Brain (tissue), 1 donor: ENCODE results near the genes DRG1, RFPL2 and RFPL3.

DNA sequence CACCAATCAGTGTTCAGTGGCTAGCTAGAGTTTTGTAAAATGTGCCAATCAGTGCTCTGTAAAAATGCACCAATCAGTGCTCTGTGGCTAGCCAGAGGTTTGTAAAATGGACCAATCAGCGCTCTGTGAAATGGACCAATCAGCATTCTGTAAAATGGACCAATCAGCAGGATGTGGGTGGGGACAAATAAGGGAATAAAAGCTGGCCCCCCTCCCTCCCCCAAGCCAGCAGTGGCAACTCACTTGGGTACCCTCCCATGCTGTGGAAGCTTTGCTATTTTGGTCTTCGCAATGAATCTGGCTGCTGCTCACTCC is 5.5 kb upstream of the DRG1 start:
- RRBS = no CpG with 5 or more reads among the region's 2 CpGs

GRCh38 chr22:31399240-31400079 is at the start of gene DRG1:
DRG1 (plus strand) TSS chr22:31399604.
- RRBS = no CpG with 5 or more reads among the region's 71 CpGs

DNA sequence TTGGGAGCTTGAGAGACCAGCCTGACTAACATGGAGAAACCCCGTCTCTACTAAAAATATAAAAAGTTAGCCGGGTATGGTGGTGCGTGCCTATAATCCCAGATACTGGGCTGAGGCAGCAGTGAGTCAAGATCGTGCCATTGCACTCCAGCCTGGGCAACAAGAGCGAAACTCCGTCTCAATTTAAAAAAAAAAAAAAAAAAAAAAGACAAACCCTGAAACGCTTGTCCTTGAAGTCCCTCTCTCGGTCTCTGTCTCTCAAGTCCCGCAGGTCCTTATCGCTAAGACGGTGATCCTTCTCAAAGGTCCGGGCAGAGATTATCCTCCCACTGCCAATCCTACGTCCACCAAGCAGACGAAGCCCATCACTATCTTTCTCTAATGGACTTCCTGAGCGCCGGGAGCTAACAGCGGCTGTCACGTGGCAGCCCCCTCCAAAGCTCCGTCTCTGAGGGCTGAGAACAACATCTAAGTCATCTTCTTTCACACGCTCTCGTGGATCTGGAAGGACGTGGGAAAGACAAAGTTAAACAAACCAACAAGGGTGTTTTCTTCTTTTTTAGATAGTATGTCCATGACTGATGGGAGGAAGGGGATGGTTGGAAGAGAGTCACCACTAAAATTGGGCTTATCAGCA is 26.1 kb downstream of the EIF4ENIF1 start:
- RRBS = 92% methylated on average over 4 of the region's 22 CpGs

- RRBS = no CpG with 5 or more reads among the region's 10 CpGs
Observed at GRCh38 chr22:31497128-31497835, 946 bp downstream of the SFI1 start.

GRCh38 chr22:31922983-31923643 is 21.2 kb upstream of the YWHAH start:
- RRBS = no CpG with 5 or more reads among the region's 7 CpGs

DNA sequence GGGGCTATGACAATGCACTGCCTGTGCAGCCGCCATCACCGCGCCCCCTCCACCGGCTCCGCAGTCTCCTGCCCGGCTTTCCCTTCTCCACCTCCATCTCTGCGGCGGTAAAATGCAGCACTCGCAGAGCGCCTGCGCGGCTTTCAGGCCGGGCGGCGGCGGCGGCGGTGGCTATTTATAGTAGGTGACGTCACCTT is 256 bp upstream of the YWHAH start:
- RRBS = 2% methylated on average over 14 of the region's 19 CpGs

DNA sequence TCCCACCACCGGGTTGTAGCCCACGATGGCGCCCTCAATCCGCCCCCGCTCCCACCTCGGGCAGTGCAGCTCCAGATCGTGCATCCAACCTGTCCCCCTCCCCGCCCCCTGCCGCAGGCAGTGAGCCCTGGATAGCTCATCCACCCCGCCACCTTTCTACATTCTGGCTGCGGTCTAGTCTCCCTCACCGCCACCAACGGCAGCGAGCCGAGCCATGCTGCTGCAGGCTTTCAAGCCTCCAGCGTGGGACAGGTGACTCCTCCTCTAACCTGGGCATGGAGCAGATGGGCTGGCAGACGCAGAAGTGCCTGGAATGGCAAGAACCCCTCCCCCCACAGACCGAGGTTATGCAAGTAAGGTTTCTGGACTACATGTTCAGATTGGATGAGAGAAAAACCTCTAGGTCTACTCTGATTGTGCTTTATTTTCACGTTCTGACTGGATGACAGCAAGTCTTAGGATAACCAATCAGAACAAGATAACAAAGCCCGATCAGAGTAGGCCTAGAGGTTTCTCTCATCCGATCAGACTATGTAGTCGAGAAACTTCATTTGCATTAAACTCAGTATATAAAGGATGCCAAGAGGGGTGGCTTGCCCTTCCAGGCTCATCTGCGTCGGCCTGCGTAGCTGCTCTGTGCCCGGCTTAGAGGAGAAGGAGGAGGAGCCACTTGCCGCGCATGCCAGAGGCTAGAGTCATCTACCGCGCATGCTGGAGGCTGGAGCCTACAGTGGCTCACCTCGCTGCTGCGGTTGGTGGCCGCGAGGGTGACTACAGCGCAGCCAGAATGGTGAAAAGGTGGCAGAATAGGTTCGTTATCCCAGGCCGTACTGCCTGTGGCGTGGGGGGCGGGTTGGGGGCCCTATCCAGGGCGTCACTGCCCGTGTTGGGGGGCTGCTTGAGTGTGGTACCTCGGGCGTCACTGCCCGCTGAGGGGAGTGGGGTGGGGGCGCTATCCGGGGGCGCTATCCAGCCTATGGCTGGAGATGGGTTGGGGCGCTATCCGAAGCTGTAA is at the start of gene RFPL2:
Gene RFPL2, minus strand, starts transcription at position 636 of the 1,015 bp plus-strand sequence.
- RRBS = 44% methylated on average over 1 of the region's 49 CpGs

DNA sequence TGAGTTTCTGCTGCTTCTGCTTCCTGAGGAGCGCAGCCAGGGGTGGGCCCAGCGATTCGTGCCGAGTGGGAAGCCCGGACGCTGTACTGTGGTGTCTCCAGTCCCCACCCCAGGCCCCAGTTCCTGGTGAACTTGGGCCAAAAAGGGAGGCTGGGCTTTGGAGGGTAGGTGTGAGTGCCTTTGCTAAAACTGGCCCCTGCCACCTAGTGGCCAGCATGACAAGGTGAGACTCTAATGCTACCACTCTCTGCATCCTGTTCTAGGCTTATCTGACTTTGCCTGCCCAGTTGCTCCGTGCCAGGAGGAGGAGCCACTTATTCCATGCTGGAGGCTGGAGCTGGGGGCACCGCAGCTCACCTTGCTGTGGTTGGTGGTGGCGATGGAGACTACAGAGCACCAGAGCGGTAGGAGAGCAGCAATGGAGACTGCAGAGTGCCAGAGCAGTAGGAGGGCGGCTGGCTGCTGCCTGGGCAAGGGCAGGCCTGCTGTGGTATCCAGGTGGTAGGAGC is 2.1 kb upstream of the RFPL2 start:
- RRBS = 56% methylated on average over 4 of the region's 11 CpGs

DNA sequence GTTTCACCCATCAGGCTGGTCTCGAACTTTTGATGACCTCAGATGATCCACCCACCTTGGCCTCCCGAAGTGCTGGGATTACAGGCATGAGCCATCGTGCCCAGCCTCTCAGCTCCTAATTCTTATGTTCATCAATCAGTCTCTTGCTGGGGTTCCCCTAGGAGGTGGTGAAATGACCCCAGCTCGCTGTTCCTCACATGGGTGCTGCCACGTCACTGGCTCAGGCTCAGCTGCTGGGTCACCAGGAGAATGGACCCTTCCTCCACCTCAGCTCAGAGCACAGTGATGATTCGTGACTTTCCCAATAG is at the start of gene RFPL3:
Gene RFPL3, plus strand, starts transcription at position 207 of the 308 bp plus-strand sequence.
- RRBS = no CpG with 5 or more reads among the region's 6 CpGs

DNA sequence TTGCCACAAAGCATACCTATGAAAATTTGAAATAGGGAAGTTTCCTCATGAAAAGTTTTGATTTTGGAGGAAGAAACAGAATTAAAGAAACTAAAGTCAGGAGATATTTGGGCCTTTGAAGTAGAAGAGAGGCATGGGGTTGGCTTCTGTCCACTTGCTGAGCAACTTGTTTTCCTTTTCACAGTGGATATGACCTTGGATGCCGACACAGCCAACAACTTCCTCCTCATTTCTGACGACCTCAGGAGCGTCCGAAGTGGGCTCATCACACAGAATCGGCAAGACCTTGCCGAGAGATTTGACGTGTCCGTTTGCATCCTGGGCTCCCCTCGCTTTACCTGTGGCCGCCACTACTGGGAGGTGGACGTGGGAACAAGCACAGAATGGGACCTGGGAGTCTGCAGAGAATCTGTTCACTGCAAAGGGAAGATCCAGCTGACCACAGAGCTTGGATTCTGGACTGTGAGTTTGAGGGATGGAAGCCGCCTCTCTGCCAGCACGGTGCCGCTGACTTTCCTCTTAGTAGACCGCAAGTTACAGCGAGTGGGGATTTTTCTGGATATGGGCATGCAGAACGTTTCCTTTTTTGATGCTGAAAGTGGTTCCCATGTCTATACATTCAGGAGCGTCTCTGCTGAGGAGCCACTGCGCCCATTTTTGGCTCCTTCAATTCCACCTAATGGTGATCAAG is 2.5 kb downstream of the RFPL3 start:
- RRBS = no CpG with 5 or more reads among the region's 19 CpGs

DNA sequence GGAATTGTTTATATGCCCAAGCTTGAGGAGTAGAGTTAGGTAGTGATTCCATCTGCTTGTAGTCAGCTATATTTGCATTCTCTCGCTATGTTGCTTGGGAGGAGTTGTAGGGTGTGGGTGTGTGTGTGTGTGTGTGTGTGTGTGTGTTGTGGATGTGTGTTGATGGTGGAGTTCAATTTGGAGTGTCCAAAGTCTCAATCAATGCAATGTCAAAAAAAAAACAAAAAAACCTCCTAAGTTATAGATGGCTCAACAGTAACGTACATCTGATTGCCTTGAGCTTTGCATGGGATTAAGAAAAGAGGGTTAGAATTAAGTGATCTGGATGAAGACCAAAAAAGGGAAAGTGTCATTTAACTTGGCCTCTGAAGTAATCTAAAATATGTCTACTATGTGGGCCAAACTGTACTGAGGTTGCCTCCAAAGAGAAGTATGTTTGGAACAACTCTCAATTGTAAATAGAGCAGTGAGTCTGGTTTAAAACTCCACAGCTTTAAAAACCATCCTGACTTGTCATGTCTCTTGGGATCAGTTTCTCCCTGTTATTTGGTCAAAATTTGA is 11.5 kb upstream of the RTCB start:
- RRBS = no CpG with 5 or more reads among the region's 2 CpGs

DNA sequence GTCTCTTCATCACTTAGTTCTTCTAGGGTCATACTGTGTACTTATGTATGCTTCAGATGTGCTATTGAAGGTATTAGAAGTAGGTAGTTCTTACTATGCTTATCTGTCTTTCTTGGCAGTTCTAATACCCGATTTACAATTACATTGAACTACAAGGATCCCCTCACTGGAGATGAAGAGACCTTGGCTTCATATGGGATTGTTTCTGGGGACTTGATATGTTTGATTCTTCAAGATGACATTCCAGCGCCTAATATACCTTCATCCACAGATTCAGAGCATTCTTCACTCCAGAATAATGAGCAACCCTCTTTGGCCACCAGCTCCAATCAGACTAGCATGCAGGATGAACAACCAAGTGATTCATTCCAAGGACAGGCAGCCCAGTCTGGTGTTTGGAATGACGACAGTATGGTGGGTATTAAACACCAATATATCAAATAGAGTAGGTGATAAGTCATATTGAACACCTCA is 4.3 kb downstream of the FBXO7 start:
- RRBS = no CpG with 5 or more reads among the region's 3 CpGs

GRCh38 chr22:32483875-32484306 is 9.3 kb downstream of the FBXO7 start:
- RRBS = no CpG with 5 or more reads among the region's 3 CpGs

- RRBS = no CpG with 5 or more reads among the region's 9 CpGs
Observed at GRCh38 chr22:32591577-32592043, 117.0 kb downstream of the FBXO7 start.

- RRBS = no CpG with 5 or more reads among the region's 16 CpGs
Observed at GRCh38 chr22:32626949-32627488, 152.4 kb downstream of the FBXO7 start.

DNA sequence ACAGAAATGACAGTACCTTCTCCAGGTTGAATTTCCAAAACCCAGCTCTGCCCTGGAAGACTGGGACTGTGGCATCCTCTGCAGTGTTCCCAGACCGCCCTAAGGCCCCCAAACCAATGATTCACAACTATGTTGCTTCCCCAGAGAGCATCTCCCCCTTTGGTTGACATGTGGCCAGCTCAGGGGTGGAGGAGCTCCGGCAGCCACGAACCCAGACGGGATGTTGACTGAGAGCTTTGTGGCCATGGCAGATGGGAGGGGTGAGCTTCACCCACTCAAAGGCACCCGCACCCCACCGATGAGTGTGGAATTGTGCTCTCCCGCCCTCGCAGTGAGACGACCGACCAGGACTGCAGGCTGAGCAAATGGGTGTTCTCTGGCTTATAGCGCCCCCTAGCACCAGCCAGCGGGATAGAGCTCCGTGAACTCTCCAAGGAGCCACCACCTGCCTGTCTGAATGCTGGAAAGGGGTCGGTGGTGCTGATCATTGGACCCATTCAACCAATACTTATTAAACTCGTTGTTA is 4.7 kb upstream of the TIMP3 start:
- RRBS = no CpG with 5 or more reads among the region's 15 CpGs

DNA sequence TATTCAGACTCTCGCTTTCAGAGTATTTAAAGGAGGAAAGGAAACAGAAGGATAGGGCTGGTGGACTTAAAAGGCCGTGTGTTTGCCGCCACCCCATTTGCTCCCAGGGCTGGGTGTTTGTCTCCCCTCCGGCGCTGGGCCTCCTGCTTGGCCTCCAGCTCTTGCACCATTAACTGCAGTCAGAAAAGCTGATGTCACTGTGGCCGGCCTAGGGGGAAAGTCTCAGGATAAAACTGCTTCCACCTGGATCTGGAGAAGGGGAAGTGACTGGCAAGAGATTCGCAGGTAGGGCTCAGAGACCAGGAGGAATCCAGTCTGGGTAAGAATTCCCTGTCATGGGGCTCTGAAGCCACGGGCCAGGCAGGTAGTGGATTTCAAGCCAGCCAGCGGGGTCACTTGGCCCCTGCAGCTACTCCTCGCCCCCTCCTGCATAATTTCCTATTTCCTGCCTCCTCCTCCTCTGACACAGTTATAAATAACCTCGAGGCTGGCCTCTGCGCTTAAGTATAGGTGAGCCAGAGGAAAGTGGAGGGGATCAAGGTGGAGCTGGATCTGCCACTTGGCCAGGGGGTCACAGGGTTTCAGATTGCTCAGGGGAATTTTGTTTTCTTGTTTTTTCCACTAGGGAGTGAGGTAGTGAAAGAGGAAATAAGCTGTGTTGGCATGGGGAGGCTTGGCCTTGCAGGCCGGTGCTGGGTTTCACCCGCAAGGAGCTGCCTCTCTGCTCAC is 17.2 kb downstream of the TIMP3 start:
- RRBS = 10% methylated on average over 3 of the region's 14 CpGs

GRCh38 chr22:32831624-32832659 is 30.4 kb downstream of the TIMP3 start:
- RRBS = no CpG with 5 or more reads among the region's 8 CpGs

- RRBS = 51% methylated on average over 4 of the region's 12 CpGs
Observed at GRCh38 chr22:32859163-32860157, 58.0 kb downstream of the TIMP3 start.

GRCh38 chr22:32860158-32860546 is 58.6 kb downstream of the TIMP3 start:
- RRBS = no CpG with 5 or more reads among the region's 2 CpGs